ENCODE data around the gene PGM2L1.

GRCh38 chr11:73783483-73784276, 4.0 kb upstream of the MRPL48 start:
- PRO-cap: no peak

- PRO-cap: no peak
Observed at GRCh38 chr11:73868924-73870004, 7.4 kb downstream of the COA4 start.

- PRO-cap: unidirectional peak, minus-strand start at chr11:73974107
Observed at GRCh38 chr11:73973997-73974743, 8.5 kb downstream of the UCP2 start.

GRCh38 chr11:73983168-73983940, 711 bp upstream of the UCP2 start:
- PRO-cap: bidirectional peak, plus-strand start at chr11:73983638, minus-strand start at chr11:73983327

DNA sequence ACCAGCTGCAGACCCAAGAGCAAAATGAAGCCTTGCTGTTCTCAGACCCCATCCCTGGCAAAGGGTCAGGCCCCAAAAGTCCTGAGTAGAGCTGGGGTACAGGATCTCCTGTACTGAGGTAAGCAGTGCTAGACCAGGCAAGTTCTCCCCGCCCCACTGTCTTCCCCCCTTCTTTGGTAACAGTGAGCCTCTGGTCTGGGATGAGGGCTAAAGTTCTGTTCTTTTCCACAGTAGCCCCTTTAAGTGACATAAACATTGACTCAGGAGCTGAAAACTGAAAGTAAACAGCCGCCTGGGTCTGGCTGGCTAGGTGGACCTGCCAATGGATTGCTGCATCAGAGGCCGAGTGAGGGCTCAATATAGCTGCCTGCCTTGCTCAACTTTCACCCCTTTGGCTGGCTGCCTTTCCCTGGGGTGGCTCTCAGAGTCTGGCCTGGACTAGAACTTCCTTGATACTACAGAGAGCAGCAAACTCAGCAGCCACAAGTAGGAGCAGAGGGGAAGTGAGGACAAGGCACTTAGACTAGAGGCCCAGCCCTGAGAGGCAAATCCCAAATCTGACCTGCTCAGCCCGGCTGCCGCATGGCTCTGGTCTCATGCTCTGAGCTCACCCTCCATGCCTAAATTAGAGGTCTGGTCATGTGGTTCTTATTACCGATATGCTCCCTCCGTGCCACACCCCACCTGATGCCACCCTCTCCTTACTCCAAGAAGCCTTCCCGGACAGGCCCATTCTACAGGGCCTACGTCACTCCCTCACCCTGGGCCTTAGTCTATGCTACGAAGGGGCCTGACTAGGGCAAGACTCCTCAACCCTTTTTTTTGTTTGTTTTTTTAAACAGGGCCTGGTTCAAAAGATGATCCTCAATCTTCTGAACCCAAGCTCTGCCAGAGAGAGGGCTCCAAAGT, 9.6 kb upstream of the UCP3 start:
- PRO-cap: no peak

DNA sequence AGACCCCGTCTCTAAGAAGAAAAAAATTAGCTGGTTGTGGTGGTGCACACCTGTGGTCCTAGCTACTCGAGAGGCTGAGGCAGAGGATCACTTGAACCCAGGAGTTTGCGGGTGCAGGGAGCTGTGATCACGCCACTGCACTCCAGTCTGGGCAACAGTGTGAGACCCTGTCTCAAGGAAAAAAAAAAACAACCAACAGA, 17.1 kb upstream of the UCP3 start:
- PRO-cap: no peak

DNA sequence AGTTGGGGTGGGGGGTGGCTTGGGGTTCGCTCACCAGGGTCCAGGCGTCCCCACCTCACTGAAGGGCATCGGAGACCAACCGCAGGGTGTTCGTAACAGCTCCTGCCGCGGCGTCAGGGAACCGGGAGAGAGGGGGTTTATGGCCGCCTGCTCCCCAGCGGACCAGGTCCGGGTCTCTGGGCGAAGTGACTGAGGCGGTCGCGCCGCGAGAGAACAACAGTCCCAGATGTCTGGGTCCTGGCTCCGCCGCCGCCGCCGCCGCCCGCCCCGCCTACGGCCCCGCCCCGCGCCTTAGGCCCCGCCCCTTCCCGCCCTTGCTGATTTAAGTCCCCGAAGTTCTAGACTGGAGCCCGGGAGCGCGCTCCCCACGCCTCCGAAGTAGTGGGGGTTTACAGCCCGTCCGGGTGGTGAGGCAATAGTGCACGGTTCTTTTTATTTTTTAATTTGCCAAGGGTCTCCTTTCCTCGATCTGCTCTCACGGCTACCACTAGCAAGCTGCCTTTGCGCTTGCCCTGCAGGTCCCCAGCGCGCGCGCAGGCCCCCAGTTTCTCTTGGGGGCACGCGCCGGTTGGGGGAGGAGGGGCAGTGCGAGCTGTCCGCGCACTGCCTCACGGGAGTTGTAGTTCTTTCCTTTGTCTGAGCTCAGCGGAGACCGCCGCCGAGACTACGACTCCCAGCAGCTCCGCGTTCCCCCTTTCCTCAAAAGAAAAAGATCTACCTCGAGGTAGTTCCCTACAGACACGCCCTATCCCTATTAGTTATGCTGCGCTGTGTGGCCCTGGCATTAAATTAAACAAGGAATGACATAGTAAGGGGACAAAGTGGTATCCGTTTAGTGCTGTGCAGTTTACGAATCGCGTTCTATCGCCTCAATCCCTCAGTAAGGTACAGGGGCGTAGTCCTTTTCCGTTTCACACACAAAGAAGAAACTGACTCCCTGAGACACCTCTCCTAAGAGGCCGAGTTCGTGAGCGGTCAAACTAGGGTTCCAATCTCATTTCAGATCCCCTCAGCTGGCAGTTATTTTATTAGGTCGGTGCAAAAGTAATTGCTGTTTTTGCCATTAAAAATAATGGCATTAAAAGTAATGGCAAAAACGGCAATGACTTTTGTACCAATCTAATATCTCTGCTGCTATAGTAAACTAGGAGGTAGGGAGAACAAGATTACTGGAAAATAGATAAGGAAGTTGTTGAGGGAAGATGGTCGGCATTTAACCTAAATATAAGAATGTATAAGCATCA, at the start of gene PGM2L1:
Gene PGM2L1 (minus strand): TSS at position 228 of the 1,244 bp plus-strand sequence.
- PRO-cap: bidirectional peak, plus-strand start at position 333 of the sequence, minus-strand start at position 257 of the sequence; bidirectional peak, plus-strand start at position 685 of the sequence, minus-strand start at position 570 of the sequence

DNA sequence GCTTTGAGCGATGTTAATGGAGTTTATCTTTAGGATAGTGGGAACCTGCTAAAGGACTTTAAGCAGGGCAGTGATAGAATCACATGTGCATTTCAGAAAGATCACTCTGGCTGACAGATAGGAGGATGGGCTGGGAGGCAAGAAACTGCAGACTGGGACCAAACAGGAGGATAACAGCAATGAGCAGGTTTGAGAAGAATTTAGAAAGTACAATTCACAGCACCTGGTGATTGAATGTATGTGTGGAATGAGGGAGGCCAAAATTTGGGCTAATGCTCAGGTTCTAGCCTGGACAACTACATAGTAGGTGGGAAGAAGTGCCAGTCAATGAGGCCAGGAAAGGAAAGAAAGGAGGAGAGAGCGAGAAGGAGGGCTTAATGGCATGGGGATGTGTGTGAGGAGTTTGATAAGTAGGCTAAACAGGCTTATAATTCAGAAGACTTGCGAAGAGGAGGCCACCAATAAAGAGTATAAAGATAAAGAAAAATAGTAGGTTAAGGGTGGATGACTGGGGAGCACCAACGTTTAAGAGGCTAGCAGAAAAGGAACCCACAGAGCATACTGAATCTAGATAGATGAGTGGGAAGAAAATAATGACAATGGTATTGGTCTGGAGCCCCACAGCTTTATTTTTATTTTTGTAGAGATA, 38.1 kb downstream of the XRRA1 start:
- PRO-cap: no peak

GRCh38 chr11:75147652-75148412, 3.1 kb upstream of the SLCO2B1 start:
- PRO-cap: no peak

GRCh38 chr11:75202007-75202746, 38.4 kb upstream of the TPBGL start:
- PRO-cap: no peak

DNA sequence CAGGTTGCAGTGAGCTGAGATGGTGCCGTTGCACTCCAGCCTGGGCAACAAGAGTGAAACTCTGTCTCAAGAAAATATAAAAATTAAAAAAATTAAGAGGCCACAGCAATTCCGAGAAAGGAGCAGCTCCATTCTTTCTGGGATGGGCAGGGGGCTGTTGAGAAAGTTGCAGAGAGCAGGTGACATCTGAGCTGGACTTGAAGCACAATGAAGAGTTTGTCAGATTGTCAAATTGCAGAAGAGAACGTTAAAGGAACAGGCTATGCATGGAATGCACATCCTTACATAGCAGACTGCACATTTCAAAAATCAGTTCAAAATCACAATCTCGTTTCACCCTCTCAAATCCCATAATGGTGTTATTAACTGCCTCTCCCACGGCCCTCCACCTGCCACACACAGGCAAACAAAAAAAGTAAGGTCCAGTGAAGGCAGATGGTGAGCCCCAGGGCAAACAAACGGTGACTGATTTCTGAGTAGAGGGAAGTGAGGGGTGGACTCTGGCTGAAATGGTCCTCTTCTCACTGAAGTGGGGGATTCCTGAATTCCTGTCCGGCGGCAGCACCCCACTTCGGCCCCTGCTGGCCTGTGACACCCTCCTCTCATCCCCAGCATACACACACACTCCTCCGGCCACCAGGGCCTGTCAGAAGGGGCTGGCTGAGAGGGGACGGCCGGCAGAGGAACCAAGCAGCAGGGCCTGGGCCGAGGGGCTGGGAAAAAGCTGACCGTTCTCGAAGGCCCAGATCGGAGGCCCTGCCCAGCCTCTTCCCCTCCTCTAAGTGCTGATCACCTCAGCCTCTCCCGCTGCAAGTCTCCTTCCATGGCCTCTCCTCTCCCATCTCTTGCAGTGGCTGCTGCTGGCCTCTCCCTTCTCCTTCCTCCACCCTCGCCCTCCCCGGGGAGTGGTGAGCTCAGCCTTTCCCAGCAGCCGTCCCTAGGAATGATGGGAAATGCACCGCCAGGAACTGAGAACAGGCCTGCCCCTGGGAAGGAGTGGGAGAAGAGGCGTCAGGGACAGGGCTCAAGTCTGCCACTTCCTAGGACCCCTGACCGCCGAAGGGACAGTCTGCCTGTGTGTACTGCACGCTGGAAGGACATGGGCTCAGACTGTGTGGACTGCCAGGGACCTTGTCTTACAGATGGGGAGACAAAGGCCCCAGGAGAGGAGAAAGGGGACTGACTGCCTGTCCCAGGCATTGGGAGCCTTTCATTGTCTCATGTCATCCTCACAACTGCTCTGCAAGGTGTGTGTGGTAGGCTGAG, 39.8 kb downstream of the ARRB1 start:
- PRO-cap: bidirectional peak, plus-strand start at position 992 of the sequence, minus-strand start at position 897 of the sequence

DNA sequence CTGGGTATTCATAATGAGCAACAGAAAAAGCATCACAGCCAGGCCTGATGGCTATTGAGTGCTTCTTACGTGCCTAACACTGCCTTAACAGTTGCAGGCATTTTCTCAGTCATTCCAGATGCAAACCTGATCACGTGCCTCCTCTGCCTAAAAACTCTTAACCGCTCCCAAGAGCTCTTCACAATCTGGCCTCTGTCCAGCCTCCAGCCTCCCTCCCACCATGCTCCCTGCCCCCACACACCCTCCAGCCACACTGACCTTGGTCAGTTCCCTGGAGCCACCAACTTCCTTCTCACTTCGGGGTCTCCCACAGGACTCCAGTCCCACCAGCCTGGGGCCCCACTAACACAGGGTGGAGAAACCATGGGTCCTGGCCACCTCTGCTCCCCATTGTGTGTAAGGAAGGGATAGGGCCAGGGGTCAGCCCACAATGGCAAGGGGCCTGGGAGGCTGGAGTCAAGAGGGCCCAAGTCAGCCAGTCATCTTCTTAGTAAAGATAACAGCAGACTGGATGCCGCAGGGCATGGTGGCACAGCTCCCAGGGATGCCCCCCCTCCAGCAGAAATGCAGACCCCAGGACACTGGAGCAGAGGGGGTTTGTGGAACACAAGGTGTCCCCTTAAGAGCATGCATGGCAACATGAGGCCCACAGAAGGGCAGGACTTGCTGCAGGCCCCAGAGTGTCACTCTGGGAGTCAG, 37.5 kb downstream of the ARRB1 start:
- PRO-cap: unidirectional peak, plus-strand start at position 226 of the sequence

- PRO-cap: unidirectional peak, plus-strand start at chr11:75351445
Observed at GRCh38 chr11:75351384-75351563, 187 bp downstream of the ARRB1 start.

DNA sequence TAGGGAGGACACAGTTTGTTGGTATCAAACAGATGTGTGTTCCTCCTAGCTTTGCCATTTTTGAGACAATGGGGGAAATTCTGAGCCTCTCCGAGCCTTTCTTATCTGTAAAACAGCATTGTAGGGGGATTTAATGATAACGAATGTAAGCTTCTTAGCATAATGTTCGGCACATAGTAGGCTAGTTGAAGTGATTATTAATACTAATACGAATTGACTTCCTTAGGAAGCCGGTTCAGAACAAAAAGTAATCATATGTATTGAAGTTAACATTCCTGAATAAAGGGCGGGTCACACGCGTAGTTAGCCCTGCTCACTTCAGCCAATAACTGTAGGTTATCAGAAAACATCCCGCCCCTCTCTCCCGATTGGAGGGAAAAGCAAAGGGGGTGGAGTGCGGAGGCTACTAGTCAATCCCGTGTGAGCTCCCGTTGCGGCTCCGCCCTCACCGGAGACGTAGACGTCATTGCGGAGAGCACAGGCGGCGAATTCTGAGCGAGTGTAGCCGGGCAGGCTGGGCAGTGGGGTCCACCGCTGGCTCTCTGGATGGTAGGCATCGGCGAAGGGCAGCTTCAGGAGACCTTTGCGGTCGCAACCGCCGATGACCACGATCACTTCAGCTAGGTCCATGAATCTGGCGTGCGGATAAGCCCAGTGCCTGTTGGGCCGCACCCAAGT, 4.9 kb downstream of the KLHL35 start:
- PRO-cap: no peak

DNA sequence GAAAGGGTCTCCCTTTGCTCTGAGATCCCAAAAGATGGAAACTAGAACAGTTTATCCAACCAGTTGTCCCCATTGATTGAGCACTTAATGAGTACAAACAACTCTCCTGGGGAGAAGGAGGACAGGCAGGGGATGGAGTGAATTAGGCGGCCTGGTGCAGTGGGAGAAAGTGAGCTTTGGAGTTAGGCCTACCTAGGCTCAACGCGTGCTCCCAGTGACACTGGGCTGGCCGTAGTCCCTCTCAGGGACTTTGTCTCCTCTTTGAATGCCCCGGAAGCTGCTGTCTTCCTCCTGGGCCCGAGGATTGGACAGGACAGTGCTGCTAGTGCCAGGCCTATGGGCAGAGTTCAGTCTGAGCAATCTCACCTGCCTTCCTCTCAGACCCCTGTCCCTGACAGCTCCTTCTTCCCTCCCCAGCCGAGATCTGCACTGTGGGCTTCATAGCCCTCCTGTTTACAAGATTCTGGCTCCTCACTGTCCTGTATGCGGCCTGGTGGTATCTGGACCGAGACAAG, 2.0 kb downstream of the MOGAT2 start:
- PRO-cap: no peak

- PRO-cap: no peak
Observed at GRCh38 chr11:75822290-75822902, 7.4 kb downstream of the UVRAG start.

GRCh38 chr11:76119759-76120081, 86.6 kb downstream of the WNT11 start:
- PRO-cap: no peak

GRCh38 chr11:76153212-76153936, 52.9 kb downstream of the WNT11 start:
- PRO-cap: no peak

DNA sequence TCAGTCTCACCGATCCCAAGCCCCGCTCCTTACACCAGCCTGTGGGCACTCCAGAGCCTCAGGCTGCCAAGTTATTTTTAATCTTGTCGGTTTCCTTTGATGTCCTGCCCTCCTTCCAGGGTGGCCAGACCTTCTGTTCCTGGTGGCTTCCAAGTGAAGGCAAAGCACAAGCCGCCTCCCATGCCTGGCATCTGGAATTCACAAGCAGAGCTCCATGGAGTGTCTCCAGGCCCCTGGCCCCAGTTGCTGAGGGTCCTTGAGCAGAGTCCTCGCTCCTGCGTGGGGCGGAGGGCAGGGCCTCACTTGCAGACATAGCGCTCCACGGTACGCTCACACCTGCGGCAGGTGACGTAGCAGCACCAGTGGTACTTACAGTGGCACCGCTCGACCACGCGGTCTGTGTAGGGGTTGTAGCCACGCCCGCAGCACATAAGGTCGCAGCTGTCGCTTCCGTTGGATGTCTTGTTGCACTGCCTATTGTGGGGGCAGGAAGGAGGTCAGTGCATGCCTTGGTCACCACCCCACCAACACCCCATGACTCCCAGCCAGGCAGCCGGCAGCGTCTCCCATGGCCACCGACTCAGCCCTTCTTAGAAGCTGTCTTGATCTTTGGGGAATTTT, 19.4 kb downstream of the WNT11 start:
- PRO-cap: no peak

DNA sequence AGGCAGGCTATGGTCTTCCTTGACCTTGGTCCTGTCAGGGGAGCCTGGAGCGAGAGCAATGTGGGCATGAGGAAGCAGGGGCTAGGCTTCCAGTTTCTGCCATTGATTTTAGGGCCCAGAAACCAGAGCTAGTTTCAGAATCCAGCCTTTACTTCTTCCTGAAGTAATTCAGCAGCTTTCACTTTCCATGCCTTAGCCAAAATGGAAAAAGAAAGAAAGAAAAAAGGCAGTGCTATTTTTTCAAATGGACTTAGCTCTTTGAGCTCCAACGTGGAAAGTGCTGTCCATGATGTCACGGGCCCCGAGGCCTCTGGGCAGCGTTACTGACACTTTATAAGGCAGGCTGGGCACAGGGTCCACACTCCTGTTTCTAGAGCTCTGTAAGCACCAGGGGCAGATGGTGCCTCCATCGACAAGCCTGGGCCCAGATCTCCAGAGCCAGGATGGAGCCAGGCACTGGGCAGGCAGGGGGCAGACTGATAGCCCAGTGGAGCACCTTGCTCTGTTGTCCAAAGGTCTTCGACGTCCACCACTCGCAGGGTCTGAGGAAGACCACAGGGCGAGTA, 21.8 kb upstream of the WNT11 start:
- PRO-cap: no peak

Measured in ureter (tissue), 1 donor.